Peyer's patch (tissue), 4 donors: ENCODE measurements around the gene CDK8.

GRCh38 chr13:24511874-24512706 lies 488 bp downstream of the PARP4 start:
- PRO-cap: bidirectional peak, plus-strand start at chr13:24512345, minus-strand start at chr13:24512196; bidirectional peak, plus-strand start at chr13:24512594, minus-strand start at chr13:24512463
- RAMPAGE, long total RNA, 4 experiments: no peak in any of the 4 experiments

- PRO-cap: no peak
- RAMPAGE, long total RNA, 4 experiments: no peak in any of the 4 experiments
Measured at GRCh38 chr13:24542140-24542539, 29.6 kb upstream of the PARP4 start.

- PRO-cap: no peak
- RAMPAGE, long total RNA, 4 experiments: no peak in any of the 4 experiments
Measured at GRCh38 chr13:24764318-24764618, 299 bp downstream of the RNF17 start.

GRCh38 chr13:24923257-24923744 lies 640 bp upstream of the CENPJ start:
- PRO-cap: unidirectional peak, plus-strand start at chr13:24923339
- RAMPAGE, long total RNA, 4 experiments: no peak in any of the 4 experiments

GRCh38 chr13:25874781-25875376 lies 176.9 kb downstream of the SHISA2 start:
- PRO-cap: no peak
- RAMPAGE, long total RNA, 4 experiments: no peak in any of the 4 experiments

- PRO-cap: no peak
- RAMPAGE, long total RNA, 4 experiments: no peak in any of the 4 experiments
Measured at GRCh38 chr13:25888049-25888756, 163.6 kb downstream of the SHISA2 start.

DNA sequence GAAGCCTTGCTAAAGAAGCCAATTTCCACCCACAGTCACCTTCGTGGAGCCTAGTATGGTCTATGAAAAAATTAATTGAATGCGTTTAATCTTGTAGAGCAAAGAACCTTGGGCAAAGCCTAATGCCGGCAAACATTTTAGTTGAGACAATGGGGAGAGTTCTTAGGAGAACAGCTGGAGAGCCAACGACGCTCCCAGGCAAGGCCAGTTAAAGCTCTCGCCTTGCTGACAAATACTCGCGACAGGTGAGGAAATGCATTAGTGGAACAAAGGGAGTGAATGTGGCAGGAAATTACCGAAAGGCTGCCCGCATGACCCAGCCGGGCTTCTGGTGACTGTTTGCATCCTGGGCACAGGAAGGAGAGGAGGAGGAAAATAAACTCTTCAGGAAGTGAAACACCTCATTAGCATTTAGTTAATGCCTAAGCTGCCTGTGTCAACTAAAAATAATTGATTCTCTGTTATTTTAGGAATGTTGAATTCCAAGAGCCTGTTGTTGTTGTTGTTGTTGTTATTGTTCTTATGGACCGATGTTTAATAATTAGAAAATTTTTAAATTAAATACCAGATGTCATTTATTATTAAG lies 74.6 kb downstream of the SHISA2 start:
- PRO-cap: no peak
- RAMPAGE, long total RNA, 4 experiments: no peak in any of the 4 experiments

DNA sequence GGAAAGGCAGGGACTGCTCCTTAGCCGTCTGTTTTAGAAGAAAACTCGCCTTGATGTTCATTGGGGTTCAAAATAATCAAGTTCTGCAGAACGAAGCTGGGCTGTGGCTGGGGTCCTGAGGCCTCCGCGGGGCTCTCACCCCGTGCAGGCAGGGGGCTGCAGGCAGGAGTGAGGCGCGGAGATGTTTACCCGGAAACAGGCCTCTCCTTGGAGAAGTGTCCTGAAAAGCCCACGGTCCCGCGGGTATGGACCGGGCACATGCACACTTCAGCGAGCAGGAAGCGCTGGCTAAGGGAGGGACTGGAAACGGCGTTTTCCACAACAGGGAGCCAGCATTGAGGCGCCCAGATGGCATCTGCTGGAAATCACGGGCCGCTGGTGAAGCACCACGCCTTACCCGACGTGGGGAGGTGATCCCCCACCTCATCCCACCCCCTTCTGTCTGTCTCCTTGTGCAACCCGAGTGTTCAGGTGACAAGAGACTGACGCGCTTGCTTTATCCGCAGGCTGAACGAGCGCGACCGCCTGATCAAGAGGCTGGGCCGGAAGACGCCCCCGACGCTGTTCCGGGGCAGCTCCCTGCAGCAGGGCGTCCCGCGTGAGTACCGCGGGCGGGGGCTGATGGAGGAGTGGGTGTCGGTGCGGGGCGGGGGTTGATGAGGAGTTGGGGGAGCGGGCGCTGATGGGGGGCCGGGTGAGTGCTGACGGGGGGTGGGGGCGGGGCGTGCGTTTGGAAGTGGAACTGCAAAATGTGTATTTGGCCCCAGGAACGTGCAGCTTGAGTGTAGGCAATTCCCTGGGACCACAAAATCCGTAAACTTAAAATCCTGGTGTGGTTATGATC lies 39.6 kb downstream of the SHISA2 start:
- PRO-cap: no peak
- RAMPAGE, long total RNA, 4 experiments: no peak in any of the 4 experiments

DNA sequence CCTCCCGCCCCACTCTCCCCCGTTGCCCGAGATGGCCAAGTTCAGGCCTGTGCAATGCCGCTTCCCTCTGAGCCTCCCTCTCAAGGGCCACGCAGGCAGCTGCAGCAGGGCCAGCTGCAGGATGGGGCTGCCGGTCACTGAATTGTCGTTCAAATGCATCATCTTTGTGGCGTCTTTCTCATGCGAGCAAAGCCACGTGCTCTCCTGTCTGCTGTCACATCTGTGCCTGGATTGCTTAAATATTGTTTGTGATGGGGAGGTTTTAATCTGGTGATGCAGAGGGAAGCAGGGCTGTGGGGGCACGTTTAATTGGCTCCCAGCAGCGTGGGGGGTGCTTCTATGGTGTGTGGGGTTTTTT lies 26.6 kb downstream of the SHISA2 start:
- PRO-cap: no peak
- RAMPAGE, long total RNA, 4 experiments: no peak in any of the 4 experiments

DNA sequence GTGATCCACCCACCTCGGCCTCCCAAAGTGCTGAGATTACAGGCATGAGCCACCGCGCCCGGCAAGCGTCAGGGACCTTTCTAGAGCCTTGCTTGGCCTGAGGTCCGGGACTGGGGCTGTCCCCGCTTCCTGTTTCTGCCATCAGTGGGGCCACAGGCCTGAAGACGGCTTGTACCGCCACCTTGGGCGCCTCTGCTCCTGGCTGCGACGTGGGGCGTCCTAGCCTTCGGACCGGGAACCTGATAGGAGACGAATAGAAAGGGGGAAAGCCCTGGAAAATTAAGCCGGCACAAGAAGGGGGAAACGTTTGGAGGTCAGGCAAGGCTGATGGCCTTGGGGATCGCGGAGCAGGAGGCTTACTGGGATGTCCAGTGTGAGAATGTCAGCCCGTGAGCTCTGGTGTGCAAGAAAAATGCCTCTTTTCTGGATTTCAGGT lies 35.1 kb downstream of the RNF6 start:
- PRO-cap: no peak
- RAMPAGE, long total RNA, 4 experiments: no peak in any of the 4 experiments

DNA sequence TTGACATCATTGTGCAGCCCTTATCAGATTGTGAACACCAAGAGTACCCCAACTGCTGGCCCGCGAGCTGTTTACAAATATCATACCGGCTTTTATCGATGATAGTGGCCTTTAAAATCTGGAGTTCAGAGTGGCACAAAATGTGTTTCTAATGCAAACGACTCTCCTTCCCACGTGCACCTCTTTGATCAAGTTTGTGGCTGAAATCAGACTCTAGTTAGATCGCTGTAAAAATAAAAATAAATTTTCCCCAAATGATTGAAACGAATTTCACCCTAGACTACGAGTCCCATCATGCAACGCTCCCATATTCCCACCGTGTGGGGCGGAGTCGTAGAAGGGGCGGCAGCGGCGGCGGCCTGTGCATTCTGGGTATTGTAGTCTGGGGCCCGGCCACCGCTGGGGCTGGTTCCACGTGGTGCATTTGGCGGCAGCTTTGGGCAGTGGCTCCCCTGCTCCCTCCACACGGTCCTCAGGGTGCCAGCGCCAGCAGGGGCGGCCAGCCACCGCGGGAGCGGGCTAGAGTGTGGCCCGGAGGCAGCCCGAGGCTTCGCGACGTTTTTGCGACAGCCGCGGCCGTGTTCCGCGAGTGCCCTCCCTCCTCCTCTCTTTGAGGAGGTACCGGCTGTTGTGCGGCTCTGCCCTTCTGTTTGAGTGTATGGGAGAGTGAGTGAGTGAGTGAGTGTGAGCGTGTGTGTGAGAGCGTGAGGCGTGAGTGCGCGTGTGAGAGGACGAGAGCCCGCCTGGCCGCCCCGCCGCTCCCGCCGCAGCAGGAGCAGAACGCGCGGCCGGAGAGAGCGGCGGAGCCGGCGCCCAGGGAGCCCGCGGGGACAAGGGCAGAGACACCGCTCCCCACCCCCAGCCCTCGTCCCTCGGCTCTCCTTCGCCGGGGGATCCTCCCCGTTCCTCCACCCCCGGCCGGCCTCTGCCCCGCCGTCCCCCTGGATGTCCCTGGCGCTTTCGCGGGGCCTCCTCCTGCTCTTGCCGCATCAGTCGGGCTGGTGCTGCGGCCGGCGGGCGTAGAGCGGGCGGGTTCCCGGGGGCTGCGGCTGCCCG lies at the start of gene CDK8:
Gene CDK8, plus strand, starts transcription at position 613 of the 1,056 bp plus-strand sequence.
- PRO-cap: unidirectional peak, plus-strand start at position 613 of the sequence
- RAMPAGE, long total RNA, 4 experiments: start-site peak on the plus strand in 3 of 4 experiments, centred at positions 629 to 641 of the sequence, 29 to 99 reads per replicate

DNA sequence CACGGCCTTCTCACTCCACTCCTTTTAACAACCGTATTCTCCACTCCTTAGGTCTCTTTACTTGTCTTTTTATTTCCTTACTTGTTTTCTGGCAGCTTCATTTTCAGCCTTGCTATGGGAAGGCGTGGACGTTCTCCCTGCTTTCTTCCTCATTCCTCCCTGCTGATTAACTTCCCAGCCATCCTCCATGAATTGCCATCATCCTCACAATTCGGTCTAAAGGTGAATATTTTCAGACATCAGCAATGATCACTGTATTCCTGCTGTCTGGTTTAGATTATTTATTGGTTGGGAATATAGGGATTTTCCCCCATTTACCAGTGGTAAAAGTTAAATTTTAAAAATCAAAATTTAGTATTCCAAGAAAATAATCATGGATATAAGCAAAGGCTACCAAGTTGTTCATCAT lies 77.0 kb upstream of the WASF3 start:
- PRO-cap: unidirectional peak, minus-strand start at position 51 of the sequence; unidirectional peak, minus-strand start at position 161 of the sequence
- RAMPAGE, long total RNA, 4 experiments: no peak in any of the 4 experiments

DNA sequence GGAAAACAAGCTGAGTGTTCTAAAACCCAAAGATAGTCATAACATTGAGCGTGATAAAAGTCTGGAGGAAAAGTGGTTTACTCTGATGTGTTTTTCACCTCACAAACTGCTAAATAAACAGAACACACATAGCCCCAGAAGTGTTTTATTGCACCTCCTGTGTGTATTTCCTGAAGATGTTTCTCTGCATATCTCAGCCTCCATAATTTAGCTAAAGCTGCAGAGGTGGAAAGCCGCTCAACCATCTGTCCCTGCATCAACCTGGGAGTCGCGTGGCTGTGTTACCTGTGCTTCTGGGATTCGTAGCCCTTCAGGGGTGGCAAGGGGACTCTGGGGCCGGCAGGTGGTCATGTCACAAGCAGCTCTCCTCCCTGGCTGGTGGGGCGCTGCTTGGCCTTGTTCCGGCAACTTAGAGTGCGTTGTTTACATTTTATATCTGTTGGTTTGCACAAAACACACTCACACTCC lies 191.1 kb downstream of the USP12 start:
- PRO-cap: no peak
- RAMPAGE, long total RNA, 4 experiments: no peak in any of the 4 experiments

DNA sequence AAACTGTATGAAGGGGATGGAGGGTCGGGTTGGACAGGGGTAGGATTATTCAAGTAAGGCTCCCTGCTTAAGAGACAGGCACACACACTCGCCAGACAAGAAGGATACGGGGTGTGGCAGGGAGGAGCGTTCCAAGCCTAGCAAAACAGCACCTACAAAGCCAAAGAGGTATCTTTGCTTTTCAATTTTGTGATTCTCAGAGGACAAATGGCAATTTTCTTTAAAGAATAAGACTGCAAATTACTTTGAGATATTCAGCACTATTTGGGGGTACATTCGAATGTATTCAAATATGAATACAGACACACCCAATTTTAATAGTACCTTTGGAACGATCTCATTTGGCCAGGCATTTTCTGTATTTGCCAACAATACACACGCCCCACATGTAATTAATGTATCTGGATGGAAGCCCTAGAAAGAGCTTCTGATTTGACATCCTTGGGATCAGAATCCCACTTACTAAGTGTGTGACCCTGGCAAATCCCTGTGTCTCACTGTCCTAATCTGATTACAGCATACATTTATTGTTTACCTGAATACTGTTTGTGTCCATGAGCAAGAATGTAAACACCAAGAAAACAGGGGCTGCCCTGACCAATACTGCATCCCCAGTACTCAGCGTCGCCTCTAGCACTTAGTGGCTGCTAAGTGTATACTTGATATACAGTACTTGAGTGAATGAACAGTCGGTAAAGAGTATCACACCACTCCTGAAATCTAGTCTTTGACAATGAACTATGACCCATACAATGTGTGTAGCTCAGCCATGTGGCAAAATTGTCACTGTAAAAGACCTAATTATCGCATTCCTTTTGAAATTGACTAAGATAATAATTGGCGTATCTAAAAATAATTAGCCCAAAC lies 2.2 kb downstream of the USP12 start:
- PRO-cap: no peak
- RAMPAGE, long total RNA, 4 experiments: no peak in any of the 4 experiments

GRCh38 chr13:27195260-27195614 lies 23.6 kb upstream of the USP12 start:
- PRO-cap: no peak
- RAMPAGE, long total RNA, 4 experiments: no peak in any of the 4 experiments

GRCh38 chr13:27212623-27212826 lies 38.8 kb upstream of the RPL21 start:
- PRO-cap: no peak
- RAMPAGE, long total RNA, 4 experiments: no peak in any of the 4 experiments

DNA sequence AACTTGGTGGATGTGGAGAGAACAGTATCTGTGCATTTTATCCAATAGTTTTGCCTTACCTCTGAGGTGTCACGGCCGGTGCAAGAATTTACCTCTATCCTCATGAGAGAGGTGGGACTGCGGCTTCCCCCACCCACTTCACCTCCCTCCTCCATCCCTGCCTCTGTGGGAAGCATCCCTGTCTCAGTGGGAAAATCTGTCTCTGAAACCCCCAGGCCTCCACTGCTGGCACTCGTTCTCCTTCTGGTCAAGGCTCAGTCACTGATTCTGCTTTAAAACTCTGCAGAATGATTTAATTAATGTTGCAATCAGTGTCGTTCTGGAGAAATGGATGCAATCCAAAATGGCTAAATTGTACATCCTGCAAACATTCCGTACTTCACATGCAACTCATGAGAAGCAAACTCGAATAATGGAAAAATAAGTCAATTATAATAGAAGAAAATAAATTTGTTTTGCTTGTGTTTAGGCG lies 5.5 kb downstream of the RASL11A start:
- PRO-cap: unidirectional peak, minus-strand start at position 245 of the sequence
- RAMPAGE, long total RNA, 4 experiments: no peak in any of the 4 experiments

- PRO-cap: unidirectional peak, minus-strand start at chr13:27404175
- RAMPAGE, long total RNA, 4 experiments: no peak in any of the 4 experiments
Measured at GRCh38 chr13:27403790-27404515, 20.5 kb upstream of the GTF3A start.

- PRO-cap: no peak
- RAMPAGE, long total RNA, 4 experiments: no peak in any of the 4 experiments
Measured at GRCh38 chr13:27448338-27448658, 2.1 kb downstream of the MTIF3 start.

DNA sequence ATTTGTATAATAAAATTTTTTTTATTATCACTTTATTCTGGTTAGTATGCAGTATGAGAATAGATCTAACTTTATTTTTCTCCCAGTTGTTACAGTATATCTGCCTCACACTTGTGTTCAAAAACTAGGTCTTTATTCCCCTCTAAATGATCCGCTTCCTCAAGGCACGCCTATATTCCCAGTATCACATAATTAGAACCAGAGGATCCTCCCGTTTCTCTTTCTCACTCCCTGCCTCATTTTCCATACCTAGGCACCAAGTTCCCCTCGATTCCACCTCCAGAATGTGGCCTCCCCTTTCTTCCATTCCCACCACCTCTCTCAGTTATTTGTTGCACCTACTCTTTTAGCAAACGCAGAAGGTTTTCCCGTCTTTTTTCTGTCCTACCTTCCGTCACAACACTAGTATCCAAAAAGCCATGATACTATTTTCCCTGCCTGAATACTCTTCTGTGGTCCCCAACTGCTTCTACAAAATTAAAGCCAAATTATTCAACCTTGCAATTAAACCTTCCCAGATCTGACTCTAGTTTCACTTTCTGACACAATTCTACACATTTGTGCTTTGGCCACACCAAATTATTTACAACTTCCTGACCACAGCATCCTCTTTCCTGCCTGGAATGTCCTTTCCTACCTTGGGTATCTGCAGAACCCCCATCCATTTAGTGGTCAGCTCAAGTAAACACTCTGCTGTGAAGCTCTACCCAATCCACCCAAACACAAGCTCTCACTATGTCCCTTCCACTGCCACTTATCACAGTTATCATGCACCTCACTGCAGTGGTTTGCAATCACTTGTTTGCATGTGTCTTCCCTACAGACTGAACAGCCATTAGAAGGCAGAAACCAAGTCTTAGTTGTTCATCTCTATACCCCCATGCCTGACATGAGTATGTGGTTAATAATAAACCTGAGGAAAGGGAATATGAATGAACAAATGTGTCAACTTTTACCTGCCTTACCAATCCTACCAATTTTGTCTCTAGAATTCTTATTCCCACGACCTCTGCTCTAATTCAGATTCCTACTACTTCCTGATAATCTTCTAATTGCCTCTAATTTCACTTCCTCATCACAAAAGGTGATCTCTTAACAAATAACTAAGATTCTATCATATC lies 25.4 kb downstream of the LNX2 start:
- PRO-cap: no peak
- RAMPAGE, long total RNA, 4 experiments: no peak in any of the 4 experiments